PFSK-1 (cell line): Measurements from ENCODE around the gene BLVRA.

- RRBS, result 83% methylated on average over 6 of the region's 30 CpGs
These were observed 130.9 kb downstream of the RALA start for GRCh38 chr7:39754106-39754778.

- RRBS, result no CpG with 5 or more reads among the region's 2 CpGs
These were observed 158.1 kb downstream of the RALA start for GRCh38 chr7:39781475-39781856.

- RRBS, result no CpG with 5 or more reads among the region's 2 CpGs
These were observed 2.3 kb downstream of the CDK13 start for GRCh38 chr7:39952285-39952854.

GRCh38 chr7:39997394-39998243 lies 47.6 kb downstream of the CDK13 start:
- RRBS, result no CpG with 5 or more reads among the region's 5 CpGs

DNA sequence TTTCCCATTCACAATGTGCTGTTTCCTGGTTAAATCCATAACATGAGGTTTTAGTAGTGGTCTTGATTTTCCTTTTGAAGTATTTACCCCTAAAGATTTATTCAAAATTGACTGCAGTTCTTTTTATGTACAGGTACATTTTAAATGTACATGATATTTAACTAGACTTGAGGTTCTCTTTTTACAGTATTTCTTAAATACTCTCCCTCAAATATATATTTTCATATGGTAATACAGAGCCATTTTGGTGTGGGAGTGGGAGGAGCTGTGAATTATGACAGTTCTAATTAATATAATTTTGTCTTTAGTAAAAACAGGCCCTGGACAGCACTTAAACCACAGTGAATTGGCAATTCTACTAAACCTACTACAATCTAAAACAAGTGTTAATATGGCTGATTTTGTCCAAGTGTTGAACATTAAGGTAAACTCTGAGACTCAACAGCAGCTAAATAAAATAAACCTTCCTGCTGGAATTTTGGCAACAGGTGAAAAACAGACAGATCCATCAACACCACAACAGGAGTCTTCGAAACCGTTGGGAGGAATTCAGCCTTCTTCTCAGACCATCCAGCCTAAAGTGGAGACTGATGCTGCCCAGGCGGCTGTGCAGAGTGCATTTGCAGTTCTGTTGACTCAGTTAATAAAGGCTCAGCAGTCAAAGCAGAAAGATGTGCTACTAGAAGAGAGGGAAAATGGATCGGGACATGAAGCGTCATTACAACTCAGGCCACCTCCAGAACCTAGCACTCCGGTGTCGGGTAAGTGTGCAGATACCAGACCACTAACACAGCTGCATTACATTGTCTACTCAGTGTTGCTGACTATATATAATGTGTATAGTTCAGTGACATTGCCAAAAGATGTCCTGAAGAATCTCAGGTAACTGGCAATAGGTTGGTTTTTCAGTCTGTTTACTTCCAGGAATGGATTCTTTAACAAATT lies 41.7 kb downstream of the MPLKIP start:
- RRBS, result no CpG with 5 or more reads among the region's 7 CpGs

GRCh38 chr7:40509116-40509606 lies 374.4 kb downstream of the SUGCT start:
- RRBS, result no CpG with 5 or more reads among the region's 2 CpGs

DNA sequence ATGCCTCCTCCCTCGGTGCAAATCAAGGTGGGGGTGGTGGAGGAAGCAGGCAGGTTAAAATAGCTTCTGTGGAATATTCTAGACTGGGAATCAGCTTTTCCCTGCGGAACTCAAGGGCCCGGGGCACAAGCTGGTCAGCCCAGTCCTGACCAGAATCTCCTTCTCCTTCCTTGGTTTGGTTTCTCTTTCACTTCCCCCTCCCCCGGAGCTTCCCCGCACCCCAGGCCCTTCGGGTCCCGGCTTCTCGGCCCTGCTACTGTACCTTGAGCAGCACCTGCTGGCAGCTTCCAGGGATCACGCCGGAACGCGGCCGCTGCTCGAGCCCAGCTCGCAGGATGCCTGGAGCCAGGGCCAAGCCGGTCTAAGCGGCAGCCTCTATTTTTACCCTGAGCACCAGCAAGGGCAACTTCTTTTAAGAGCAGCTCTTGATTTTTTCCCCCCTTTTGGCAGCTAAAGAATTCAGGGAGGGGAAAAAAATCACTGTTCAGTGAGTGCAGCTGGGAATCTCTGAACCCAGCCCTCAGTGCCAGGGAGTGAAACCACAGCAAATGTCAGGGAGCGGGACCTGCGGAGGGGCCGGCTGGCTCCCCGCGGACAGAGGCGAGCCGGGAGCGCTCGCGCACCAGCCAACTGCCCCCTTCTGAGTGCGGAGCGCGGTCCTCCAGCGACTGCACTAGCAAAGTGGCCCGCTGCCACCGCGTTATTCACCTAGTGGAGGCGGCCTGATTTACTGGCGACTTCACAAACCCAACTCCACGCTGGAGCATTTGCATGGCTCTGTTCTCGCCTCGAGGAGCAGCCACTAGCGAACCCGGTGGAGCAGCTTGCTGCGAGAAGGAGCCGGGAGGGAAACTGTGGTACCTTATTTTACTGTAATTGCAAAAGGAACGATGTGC lies 2.4 kb upstream of the INHBA start:
- RRBS, result 2% methylated on average over 12 of the region's 44 CpGs

- RRBS, result no CpG with 5 or more reads among the region's 6 CpGs
These were observed 82.9 kb upstream of the INHBA start for GRCh38 chr7:41785708-41786343.

DNA sequence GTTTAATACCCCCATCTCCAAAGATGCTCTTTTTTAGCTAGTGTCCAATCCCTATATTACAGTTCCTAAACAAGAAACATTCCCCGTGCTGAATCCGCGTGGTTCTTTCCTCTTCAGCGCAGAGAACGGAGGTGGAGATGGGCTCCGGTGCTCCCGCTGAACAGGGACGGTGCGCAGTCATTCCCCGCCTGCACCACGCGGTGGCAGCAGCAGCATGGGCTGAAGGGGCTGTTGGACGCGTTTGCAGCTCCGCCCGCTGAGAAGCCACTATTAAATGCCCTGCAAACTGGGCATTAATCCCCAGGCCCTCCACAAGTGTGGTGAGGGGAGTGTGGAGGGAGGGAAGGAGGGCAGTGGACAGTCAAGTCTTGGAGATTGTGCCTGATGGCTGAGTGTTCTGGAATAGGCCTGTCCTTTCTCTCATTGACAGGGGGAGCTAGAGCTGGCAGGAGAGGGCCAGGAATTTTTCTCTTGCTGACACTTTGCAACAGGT lies 240.2 kb upstream of the INHBA start:
- RRBS, result no CpG with 5 or more reads among the region's 16 CpGs

DNA sequence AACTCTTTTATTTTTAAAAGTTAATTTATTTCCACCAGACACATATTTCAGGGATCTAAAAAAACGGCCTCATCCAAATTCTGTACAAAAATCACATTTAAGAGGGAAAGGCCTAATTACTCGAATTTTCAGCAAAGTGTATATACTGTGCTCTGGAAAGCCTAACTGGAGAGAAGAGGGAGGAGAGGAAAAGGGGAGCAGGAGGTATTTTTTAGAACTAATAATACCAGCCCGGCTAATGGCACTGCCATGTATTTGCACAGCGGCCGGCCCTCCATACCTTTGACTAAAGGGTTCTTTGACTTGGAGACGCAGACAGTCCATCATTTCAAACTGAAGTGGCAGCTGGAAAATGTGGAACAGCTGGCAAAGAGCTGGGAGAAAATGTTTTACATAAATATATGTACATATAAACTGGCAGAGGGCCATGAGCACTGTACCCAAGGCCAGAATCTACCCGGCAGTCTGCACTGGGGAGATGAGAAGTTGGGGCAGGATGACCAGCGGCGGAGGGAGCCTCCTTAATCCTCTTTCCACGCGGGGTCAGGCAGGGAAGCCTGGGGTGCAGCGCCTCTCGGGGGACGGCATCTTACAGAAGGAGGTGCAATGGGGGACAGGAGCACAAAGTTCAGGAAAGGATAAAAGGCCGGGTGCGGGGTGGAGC lies 1.4 kb downstream of the GLI3 start:
- RRBS, result no CpG with 5 or more reads among the region's 16 CpGs

GRCh38 chr7:43072482-43073134 lies 39.8 kb upstream of the HECW1 start:
- RRBS, result no CpG with 5 or more reads among the region's 8 CpGs

- RRBS, result no CpG with 5 or more reads among the region's 8 CpGs
These were observed 598 bp upstream of the STK17A start for GRCh38 chr7:43582332-43582687.

DNA sequence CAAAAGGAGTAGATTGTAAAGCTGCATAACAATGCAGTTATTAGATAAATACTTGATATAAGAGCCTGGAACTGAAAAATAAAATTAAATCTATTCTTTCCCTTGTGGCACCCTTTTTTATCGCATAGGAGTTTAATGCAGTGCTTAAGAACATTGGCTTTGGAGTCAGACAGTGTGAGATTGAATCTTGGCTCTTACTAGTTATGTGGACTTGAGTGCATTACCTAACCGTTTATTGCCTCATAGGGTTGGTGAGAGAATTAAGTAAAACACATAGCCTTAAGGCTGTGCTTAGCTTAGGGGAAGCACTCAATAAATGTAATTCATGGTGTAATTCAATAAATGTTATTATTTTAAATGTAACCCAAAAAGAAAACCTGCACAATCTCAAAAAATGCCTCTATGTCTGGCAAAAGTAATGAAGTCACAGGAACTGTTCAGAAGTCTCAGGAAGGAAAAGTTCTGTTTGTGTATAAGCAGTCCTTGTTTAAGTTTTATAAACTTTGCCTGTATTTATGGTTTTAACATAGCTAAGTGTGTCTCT lies 2.7 kb downstream of the STK17A start:
- RRBS, result no CpG with 5 or more reads among the region's 2 CpGs

GRCh38 chr7:43692499-43693085 lies 36.7 kb downstream of the COA1 start:
- RRBS, result no CpG with 5 or more reads among the region's 1 CpG

GRCh38 chr7:43694793-43695221 lies 34.5 kb downstream of the COA1 start:
- RRBS, result no CpG with 5 or more reads among the region's 3 CpGs

DNA sequence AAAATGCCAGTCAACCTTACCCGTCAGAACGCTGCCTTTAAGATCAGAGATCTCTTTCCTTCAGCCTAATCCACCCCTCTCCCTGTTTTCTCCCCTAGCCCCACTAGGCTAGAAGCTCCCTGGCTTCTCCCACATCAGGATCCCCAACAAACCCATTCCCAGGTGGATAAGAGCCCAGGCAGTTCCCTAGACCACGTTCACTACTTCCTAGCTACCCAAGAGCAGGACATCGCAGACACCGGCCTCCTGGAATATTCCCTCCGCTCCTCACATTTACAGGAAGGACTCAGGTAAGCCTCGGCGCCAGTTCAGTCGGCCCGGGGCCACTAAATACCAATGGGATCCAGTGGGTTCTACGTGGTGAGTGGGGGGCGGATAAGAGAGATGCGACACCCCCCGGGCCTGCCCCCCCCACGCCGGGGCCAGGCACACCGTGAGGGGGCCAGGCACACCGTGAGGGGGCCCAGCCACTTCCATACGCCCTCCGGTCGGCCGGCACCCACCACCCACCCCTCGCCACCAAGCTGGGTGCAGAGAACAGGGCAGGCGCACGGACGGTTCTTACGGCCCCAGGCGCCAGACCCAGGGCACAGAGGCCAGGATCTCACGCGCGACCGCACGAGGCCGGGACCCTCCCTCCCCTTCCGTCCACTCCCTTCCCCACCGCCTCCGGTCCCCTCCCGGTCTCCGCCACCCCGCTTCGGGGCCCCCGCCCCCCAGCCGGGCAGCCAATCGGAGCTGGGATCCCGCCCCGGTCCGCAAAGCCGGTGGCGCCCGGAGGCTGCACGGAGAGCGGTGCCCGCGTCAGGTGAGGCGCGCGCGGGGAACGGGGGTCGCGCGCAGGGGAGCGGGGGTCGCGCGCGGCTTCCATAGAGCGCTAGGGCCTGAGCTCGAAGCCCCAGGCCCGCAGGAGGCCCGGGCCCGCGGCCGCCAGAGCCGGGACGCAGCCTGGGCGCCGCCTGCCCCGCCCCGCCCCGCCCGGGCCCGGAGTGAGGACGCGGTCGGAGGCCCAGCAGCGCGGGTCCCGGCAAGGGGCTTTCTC lies at the start of gene BLVRA:
BLVRA (plus strand) TSS at position 754 of the 1,042 bp plus-strand sequence.
- RRBS, result 30% methylated on average over 38 of the region's 89 CpGs

DNA sequence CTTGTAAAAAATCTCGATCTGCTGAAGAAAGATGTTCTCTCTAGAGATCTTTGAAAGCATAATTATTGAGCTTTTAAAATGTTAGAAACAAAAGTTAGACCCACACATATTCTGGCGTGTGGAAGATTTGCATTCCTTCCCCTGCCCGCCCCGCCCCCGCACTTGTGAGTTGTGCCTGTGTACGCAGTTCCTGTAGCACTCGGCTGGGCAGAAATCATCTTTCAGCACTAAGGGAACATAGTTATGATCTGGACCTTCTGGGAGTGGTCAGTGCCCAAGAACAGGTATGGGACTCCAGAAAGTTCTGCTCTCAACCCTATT lies 5.5 kb downstream of the BLVRA start:
- RRBS, result no CpG with 5 or more reads among the region's 7 CpGs

GRCh38 chr7:43866425-43866979 lies 2.8 kb downstream of the MRPS24 start:
- RRBS, result no CpG with 5 or more reads among the region's 13 CpGs

DNA sequence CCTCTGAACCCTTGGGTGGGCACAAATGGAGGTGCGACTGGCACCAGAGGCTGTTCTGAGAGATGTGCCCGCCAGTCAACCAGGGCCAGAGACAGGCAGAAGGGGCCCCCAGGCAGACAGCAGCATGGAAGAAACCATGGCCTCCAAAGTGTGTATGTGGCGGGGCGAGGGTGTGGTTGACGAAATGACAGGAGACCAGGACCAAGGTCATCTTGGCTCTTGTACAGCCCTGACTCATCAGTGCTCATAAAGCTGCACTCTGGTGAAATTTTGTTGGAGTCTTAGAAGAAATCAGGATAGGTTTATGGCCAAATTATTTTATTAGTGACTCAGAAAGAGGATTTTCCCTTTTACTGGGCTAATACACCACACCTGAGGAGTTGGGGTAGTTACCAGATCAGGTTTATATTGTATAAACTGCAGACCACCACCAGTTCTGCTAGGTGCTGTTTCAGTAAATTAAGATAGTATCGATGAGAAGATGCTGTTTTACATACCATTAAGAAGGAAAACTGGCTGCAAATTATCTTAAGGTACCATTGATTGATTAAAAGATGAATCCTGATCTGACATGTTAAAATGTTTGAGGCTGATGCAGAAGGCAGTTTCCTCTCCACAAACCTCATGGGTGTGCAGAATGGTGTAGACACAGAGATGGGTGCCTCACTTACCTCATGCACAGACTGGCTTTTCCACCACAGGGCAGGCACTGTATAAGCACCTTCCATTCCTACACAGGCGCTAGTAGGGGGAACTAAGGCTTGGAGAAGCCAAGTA lies 4.2 kb upstream of the MRPS24 start:
- RRBS, result no CpG with 5 or more reads among the region's 7 CpGs

DNA sequence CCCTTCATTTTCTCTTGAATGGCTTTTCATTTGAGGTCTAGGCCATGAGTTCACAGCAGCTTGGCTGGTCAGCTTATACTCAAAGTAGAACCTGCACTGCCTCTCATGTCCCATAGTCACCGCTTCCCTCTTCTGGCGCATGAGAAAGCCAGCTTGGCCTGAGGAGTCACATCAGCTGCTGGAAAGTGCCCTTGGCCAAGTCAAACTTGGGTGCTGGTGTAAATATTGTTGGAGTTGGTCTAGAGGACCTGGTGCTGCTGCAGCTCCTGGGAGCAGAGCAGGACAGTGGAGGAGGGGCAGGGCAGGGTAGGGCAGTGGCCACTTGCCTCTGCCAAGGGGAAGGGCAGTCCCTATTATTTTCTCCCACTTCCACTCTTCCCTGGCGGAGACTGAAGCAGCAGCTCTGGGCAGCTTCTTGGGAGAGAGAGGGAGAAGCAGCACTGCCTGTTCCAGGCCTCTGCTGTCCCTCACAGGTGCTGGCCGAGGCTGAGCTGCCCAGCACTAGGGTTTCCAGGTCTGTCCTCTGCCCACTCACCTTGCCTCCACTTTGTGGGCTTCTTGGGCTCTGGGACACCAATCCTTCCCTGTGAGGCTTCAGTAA lies 12.8 kb downstream of the UBE2D4 start:
- RRBS, result no CpG with 5 or more reads among the region's 4 CpGs